ENCODE measurements around the genes CKS1B, DCST1, THBS3, MTX1 and RUSC1.

DNA sequence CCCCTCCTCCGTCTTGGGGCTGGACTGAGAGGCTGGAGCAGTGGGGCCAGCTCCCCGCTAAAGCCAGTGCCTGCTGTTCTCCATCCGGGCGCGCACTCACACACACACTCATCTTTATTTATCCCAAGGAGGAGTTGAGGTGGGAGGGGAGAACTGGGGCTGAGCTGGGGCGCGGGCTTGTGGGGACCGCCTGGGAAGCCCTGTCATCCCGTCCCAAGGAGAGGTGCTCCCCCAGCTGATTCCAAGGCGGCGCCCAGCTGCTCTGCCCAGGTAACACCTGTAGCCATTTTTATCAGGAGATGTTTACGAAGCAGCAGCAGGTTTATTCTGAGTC, 2.1 kb downstream of the KCNN3 start:
- PRO-cap = no peak

GRCh38 chr1:154868980-154869764, 909 bp downstream of the KCNN3 start:
- PRO-cap = no peak

DNA sequence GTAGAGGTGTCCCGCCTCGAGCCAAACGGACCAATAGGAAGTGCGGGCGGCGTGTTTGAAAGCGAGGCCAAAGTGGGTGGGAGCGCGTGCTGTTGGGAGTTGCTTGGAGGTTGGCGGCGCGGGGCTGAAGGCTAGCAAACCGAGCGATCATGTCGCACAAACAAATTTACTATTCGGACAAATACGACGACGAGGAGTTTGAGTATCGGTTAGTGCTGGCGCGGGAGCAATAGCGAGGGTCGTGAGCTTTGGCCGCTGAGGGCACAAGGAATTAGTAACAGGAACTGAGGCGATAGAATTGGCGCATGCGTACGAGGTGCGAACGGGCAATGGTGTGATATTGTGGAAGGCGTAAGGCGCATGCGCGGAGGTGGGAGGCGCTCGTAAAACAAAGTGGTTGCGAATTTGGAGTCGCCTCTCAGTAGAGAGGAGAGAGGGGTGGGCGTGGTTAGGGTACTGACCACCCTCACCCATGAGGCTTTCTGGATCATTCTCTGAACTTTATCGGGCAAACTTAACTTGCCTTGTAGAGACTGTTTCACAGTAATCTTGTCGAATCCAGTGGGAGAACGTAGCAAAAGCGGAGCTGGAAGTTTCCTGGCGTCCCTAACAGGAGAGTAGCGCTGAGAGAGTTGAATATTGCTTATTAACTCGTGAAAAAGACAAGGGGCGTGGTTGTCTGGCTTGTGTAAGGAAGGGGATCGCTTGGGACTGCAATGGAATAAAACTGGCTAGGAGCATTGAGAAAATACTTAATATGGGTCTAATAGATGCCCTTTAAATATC, at the start of gene CKS1B:
Gene CKS1B, plus strand, starts transcription at position 85 of the 786 bp plus-strand sequence.
- PRO-cap = bidirectional peak, plus-strand start at position 85 of the sequence, minus-strand start outside the sequence; bidirectional peak, plus-strand start at position 421 of the sequence, minus-strand start at position 286 of the sequence; bidirectional peak, plus-strand start outside the sequence, minus-strand start at position 619 of the sequence

GRCh38 chr1:155004067-155004456, 1.5 kb downstream of the ZBTB7B start:
- PRO-cap = bidirectional peak, plus-strand start at chr1:155004205, minus-strand start at chr1:155004158

DNA sequence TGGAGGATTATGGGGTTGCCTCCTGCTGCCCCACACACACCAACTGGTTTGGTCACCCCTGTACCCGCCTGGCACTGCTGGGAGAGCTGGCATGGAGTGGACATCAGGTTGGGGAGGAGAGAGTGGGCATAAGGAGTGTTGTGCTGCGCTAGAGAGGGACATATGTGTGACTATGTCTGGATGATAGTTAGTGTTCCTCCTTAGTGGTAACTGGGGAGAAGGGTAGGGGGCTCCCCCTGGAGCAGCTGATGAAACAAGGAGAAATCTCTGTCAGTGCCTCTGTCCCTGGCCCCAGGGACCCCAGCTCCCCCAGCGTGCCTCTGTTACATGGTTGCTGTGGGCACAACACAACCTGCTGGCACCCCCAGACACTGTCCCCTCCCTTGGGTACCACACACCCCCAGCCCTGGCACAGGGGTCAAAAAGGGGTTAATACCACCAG, 1.9 kb downstream of the ZBTB7B start:
- PRO-cap = no peak

- PRO-cap = no peak
These were observed 4.8 kb downstream of the ZBTB7B start for GRCh38 chr1:155007348-155007840.

- PRO-cap = no peak
These were observed 5.2 kb downstream of the ZBTB7B start for GRCh38 chr1:155007841-155008242.

- PRO-cap = no peak
These were observed 5.9 kb downstream of the ZBTB7B start for GRCh38 chr1:155008243-155009176.

DNA sequence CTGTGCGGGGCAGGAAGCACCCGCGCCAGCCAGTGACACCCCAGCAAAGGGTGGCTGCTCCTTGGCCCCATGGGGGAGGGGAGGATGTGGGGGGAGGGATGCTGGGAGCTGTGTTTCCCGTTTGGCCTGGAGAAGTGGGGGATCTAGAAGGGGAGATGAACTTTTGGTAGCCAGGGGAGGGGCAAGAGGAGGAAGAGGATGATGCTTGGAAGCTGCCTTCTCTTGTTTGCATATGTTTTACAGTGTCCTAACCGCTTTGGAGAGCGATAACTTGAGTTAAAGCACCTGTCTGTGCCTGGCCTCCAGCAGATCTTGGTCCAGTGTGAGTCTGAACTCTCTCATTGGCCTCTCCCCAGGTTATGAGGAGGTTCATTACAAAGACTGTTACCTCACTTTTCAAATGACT, 11.2 kb downstream of the ZBTB7B start:
- PRO-cap = no peak

DNA sequence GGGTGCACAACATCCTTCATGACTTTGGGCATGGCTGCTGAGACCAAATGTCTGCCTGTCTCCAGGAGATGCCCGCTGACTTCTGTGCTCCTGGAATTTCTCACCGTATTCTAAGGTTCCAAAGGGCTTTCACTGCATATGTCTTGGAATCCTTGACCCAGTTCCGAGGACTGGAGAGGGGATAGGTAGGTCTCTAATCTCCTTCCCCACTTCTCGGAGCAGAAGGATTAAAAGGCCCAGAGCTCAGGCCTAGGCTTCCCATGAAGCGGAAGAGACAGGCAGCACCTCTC, at the start of gene DCST1:
Gene DCST1, plus strand, starts transcription at position 155 of the 290 bp plus-strand sequence.
- PRO-cap = no peak

DNA sequence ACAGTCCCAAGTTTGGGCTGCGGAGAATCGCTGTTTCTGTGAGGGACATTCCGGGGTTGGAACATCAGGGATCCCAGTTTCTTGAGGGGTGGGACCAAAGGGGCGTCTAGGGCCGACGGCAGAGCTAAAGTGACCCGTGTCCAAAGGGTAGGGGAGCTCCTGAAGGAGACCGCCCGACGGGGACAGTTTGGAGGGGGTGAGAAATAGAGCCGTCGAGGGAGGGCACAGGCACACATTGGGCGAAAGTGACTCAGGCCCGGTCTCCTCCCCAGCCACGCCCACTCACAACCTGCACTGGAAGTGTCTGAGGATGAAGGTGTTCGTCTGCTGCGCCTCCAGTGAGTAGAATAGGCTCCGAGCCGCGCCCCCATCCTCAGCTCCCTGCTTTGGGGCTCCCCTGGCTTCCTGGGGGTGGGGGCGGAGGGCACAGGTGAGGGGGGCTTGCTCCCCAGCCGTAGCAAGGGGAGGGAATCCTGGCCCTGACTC, 7.0 kb downstream of the EFNA3 start:
- PRO-cap = no peak

DNA sequence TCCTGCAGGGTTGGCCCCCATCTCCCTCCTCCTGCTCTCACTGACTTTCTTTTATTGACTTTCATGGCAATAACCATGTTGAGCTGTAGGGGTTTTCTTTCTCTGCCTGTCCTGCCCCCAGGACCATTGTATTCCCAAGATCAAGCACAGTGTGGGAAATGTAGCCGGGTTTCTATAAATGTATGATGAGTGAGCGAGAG, 5.9 kb upstream of the DPM3 start:
- PRO-cap = no peak

DNA sequence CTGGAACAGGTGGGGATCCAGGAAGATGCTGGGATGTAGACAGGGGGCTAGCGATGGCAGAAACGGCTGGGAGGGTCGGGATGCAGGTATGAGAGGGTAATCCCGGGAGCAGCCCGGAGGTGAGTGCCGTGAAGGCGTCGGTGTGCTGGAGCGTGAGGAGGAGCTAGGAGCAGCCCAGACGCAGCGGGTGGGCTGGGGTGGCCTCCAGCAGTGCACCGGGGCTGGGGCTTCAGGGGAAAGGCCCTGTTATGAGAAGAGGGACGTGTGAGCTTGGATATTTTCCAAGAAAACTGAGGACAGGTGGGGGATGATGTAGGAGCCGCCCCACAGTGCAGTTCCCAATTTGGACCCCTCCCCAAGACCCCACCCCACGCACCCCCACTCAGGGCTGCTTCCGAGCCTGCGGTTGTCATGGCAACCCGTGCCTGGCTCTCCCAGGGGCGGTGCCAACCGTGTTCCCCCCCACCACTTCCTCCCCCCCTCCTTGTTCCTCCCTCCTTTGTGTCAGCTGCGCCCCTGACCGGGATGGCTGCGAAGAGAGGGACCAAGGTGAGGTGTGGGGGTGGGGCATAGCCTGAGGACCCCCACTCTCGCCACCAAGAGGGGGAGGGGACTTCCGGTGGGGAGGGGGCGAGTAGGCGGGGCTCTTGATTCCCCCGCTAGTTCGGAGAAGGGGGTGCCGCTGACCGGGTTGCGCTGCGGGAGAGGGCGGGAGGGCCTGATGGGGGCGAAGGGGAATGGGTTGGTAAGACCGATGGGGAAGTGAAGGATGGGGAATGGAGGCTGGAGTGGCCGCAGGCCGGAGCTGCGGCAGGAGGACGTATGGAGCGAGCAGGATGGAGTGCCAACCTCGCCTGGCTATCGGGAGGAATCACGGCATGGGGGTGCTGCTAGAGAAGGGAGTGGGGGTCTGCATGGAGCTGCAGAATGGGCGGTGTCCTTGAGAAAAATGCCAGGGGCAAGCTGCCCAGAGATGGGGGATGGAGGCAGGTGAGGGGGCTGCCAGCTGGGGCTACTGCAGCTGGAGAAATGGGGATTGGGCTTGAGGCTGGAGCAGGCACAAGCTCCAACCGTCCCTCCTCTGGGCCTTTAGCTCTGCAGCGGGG, 797 bp downstream of the TRIM46 start:
- PRO-cap = bidirectional peak, plus-strand start at position 502 of the sequence, minus-strand start at position 357 of the sequence

DNA sequence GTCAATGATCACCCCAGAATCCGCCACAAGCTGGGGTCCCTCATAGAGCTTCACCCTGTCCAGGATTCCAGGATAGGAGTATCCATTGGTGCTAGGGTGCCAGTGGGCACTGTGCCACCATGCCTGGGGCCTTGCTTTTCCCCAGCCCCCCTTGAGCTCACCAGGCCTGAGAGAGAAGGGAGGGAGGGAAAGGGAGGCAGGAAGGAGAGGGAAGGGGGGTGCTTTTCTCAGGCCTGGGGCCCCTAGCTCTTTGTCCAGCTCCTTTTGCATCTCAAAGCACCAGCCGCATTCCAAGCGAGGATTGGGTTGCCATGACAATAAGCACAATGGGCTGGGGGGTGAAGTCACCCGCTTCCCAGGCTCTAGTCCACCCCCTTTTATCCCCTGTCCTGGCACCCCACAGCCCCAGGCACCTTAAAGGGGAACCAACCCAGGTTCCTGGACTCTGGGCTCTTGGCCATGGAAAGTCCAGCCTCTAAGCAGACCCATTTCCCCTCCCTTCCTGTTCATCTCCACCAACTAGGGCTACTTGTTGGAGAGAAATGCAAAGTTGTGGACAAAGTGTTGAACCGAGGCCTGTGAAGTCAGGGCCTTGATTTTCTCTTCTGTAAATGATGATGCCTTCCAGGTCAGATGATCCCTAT, 11.5 kb downstream of the THBS3 start:
- PRO-cap = bidirectional peak, plus-strand start at position 400 of the sequence, minus-strand start at position 111 of the sequence

DNA sequence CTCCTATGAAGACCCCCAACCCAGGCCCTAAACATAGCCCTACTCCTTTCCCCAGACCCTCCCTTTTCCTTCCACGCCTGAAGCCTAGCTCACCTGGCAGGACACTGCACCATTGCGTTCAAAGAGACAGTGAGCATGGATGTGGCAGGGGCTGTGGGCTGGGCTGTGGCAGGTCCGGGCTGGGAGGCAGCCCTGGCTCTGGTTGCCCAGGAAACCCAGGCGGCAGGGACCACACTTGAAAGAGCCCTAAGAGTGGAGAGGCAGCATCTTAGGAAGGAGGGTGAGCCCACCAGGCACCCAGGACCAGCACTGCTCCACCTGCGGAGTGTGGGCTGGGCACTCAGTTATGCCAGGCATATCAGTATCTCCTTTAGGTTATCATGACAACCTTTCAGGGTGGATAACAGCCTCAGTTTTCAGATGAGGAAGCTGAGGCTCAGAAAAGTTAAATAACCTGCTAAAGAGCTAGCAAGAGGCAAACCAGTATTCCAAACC, 6.3 kb downstream of the THBS3 start:
- PRO-cap = unidirectional peak, plus-strand start at position 126 of the sequence

DNA sequence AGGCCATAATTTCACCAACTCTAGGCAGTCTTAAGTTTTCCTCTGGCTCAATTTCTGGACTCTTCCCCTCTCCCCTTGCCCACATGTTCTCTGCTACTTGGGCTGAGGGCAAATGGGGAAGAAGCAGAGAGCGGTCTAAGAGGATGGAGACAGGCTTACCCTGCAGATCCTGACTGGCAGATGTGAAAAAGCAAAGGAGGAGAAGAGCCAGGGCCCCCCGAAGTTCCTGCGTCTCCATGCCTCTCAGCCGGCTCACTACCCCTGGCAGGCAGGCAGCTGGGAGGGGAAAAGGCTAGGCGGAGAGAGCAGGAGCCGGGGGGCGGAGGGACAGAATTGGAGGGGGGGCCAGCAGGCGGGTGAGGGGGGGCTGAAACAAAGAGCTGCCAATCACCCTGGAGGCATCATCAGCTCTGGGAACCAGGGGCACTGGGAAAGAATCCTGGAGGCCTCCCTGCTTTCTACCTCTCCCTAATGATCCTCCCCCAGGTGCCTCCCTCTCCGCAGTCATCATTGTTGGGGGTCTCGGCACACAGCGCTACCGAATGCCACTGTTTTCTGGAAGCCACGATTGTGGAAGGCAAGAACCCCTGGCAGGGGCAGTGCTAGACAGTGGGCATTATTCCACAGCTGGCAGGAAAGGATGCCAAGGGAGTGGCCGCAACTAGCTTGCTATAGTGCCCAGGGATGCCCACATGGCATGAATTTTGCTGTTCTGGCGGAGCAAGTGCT, at the start of gene THBS3:
Gene THBS3, minus strand, starts transcription at position 259 of the 729 bp plus-strand sequence.
- PRO-cap = bidirectional peak, plus-strand start at position 501 of the sequence, minus-strand start at position 257 of the sequence

DNA sequence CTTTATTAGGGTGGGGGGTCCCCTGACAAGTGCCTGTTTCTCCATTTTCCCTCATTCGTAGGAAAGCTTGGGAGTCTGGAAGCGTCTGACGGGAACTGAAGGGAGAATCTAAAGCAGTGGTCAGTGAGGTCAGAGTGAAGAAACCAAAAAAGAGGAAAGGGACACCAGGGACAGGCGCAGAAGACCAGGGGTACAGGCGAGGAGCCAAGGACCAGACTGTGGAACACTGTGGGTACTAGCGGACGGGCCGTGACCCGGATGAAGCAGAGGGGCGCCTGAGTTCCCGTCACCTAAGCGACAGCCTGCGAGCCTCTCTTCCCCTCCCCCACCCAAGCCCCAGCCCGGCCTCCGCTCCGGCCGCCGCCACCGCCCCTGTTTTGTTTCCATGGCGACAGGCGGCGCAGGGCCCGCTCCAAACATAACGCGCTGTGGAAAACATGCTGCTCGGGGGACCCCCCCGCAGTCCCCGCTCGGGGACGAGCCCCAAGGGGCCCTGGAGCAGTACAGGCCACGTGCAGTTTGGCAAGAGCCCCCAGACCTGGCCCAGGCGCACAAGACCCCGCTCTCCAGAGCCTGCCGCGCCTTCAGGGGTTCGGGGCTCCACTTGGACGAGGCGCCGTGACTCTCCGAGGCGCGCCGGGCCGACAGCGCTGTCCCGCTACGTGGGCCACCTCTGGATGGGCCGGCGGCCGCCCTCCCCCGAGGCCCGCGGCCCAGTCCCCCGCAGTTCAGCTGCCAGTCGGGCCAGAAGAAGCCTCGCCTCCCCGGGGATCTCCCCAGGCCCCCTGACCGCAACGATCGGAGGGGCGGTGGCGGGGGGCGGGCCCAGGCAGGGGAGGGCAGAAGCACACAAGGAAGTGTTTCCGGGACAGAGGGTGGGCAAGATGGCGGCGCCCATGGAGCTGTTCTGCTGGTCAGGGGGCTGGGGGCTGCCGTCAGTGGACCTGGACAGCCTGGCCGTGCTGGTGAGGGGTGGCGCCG, at the start of gene MTX1:
Gene MTX1, plus strand, starts transcription at position 328 of the 981 bp plus-strand sequence.
- PRO-cap = bidirectional peak, plus-strand start at position 462 of the sequence, minus-strand start at position 234 of the sequence; bidirectional peak, plus-strand start at position 871 of the sequence, minus-strand start at position 763 of the sequence

- PRO-cap = no peak
These were observed 6.6 kb upstream of the GBA1 start for GRCh38 chr1:155247318-155248369.

GRCh38 chr1:155262864-155263893, 1.0 kb upstream of the SCAMP3 start:
- PRO-cap = no peak

DNA sequence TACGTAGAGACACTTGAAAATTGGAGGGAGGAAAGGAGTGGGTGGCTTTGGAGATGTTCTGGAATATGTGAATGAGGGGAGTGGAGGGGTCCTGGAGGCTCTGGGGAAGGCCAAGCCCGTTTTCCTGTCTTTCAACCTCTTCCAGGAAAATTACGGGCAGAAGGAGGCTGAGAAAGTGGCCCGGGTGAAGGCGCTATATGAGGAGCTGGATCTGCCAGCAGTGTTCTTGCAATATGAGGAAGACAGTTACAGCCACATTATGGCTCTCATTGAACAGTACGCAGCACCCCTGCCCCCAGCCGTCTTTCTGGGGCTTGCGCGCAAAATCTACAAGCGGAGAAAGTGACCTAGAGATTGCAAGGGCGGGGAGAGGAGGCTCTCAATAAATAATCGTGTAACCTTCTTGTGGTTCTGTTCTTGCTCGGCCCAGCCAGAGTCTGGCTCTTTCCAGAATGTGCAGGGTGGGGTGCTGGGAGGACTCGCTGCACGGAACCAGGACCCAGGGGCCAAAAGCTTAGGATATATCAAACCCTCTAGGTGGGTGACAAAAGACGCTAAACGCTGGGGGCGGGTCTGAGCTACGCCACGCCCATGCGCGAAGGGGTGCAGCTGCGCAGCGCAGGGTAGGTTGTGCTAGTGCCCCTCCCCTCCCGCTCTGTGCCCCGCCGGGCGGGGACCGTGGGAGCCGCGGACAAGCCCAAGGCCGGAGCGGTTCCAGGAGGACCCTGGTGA, at the start of gene RUSC1:
Gene RUSC1, plus strand, starts transcription at position 631 of the 732 bp plus-strand sequence.
- PRO-cap = no peak

Measured in neural crest cell (in vitro differentiated cells).